Right lobe of liver (tissue), 4 donors: ENCODE results near the genes SIRT5 and RANBP9.

GRCh38 chr6:13261342-13262052 is 66.8 kb downstream of the TBC1D7 start:
- PRO-cap, 4 experiments, result no peak in any of the 4 experiments
- RAMPAGE, long total RNA, 2 experiments, result no peak in any of the 2 experiments

DNA sequence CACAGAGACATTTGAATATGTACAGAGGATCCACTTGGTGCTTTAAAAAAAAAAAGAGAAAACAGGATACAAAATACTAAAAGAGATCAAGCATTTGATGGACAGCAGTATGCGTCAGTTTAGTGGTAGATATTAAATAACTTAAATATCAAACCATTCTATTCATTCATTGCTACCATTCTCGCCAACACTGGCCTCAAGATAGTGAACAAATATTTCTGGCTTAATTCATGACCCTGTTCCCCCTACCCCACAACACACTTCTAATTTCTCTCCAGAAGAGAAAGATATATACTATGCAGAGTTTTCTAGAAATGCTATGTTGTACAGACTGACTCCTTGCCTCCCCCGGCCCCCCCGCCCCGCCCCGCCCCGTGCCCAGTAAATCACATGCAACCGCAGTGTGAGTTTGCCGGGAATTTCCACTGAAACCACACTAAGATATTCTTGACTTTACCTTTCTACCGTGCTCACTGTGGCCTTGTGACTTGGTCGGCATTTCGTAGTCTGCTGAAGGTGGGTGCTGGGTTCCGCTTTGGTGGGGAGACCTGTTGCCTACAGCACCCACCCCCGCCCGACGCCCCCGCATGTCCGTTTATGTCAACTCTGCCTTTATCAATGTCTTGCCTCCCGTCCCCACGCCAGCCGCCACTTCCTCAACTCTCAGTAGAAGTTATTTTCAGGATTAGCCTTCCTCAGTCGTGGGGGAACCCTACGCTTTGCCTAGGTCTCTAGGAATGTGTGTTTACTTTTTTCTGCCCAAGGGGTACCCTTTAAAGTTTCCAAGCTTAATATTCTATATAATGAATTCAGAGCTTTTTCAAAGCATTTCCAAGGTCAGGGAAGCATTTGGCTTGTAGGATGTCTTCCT is 54.6 kb downstream of the TBC1D7 start:
- PRO-cap, 4 experiments, result peak in 4 of 4 experiments; most common plus-strand start position 406 of the sequence (in 3); most common minus-strand start position 265 of the sequence (in 4)
- RAMPAGE, long total RNA, 2 experiments, result no peak in any of the 2 experiments

DNA sequence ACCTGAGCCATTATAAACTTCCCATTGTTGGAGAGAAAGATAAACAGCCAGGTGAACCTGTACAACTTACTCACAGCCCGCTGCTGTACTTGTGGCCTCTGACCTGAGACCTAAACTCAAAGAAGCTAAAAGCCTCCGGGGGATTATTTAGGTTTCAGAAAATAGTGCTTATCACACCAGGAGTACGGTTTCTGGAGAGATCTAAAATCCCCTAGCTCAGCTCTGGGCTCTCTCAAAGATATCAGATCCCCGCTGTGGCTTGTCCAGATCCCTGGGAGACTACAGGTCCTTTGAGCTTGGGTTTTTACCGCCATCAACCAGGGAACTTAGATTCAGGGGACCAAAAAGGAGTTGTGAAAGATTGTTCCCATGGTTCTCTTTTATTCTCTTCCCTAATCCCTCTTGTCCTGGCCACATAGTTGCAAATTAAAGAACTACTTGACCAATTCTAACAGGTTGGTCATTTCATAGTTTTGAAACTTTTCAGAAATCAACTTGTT is 53.8 kb downstream of the TBC1D7 start:
- PRO-cap, 4 experiments, result no peak in any of the 4 experiments
- RAMPAGE, long total RNA, 2 experiments, result no peak in any of the 2 experiments

DNA sequence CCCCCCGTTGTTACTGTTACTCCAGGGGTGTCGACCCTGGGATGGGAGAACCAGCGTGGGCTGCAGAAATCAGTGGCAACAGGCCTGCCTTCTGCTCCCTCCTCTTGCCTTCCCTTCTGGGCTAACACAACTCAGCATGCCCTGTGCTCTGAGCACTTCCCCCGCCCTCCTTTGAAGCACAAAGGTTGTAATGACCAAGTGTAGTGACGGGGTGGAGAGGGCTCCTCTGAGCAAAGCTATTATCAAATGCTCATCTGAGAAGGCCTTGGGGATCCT is 74.8 kb downstream of the GFOD1 start:
- PRO-cap, 4 experiments, result peak in 2 of 4 experiments; most common plus-strand start position 197 of the sequence (in 1); most common minus-strand start position 118 of the sequence (in 2)
- RAMPAGE, long total RNA, 2 experiments, result no peak in any of the 2 experiments

DNA sequence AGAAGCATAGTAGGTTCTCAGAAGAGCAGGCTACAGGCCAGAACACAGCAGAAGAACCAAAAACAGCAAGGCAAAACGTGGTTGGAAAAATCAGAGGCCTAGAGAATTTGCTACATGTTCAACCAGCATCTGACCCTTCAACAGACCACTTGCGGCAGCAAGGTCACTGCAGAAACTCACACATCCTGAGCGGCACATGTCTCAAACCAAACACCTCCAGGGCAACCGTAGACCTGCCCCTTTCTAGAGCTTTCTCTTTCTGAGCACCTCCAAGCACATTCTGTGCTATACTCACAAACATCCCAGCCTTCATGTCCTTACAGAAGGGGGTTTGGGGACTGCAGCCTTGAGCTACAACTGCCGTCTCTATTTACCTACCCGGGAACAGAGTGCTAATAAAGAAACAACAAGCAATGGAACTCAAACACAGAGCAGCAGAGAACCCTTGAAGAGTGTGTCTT is 52.6 kb downstream of the GFOD1 start:
- PRO-cap, 4 experiments, result no peak in any of the 4 experiments
- RAMPAGE, long total RNA, 2 experiments, result no peak in any of the 2 experiments

DNA sequence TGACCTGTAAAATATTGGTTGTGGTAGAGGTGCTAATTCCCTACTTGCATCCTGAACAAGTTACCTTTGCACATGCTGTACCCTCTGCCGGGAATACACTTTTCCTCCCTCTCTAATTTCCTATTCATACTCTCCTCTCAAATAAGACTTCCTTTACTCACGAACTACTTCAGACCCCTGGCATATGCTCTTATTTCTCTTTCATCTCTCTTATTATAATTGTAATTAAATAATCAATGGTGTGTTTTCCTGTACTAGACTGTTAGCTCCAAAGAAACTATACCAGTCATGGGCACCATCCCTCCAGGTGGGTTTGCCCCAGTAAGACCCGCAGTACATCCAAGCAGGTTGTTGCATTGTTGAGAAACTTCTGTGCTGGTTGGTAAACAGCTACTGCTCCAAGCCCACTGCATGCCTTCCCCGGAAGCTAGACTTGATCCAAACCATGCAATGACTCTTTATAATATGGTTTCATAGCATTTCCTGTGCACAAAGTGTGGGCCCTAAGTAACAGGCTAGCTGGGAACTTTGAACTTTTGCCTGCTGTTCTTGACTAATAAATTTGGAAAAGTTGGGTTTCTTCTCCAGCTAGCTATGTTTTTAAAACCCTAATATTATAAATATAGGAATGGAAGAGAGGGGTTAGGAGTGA is 52.0 kb downstream of the GFOD1 start:
- PRO-cap, 4 experiments, result no peak in any of the 4 experiments
- RAMPAGE, long total RNA, 2 experiments, result no peak in any of the 2 experiments

- PRO-cap, 4 experiments, result peak in 1 of 4 experiments; most common plus-strand start chr6:13455799 (in 1); most common minus-strand start chr6:13455643 (in 1)
- RAMPAGE, long total RNA, 2 experiments, result no peak in any of the 2 experiments
Observed at GRCh38 chr6:13455378-13456140, 31.8 kb downstream of the GFOD1 start.

DNA sequence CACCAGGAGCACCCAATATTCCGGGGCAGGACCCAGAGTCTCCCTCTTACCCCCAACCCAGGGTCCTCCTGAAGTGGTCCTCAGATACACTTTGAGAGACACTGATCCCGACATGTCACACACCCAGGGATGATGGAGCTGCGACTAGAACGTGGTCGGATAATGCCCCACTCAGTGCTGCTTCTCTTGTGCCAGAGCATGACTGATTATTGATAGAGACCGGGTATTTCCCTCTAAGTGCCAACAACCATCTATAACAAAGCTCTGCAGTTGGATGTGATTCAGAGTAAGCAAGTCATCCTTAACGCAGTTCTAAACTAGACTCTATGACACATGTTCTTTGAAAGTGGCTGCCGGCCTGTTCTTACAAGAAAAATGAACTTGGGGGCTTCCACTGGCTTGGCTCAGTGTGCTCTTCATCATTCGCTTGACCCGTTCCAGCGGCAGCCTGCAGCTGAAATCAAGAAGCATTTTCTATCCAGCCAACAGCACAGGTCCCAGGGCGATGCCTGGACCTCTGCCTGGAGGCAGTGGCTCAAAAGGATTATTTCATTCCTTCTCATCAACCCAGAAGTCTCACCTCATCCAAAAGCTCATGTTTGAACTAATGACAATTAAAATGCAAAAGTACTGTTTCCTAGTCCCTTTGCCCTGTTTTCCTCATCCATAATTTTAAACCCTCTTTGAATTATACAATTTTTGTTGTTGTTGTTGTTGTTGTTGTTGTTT is 29.8 kb downstream of the GFOD1 start:
- PRO-cap, 4 experiments, result peak in 1 of 4 experiments; most common plus-strand start position 284 of the sequence (in 1); most common minus-strand start position 211 of the sequence (in 1)
- RAMPAGE, long total RNA, 2 experiments, result no peak in any of the 2 experiments

GRCh38 chr6:13458934-13459340 is 28.5 kb downstream of the GFOD1 start:
- PRO-cap, 4 experiments, result peak in 4 of 4 experiments; most common plus-strand start chr6:13459126 (in 4)
- RAMPAGE, long total RNA, 2 experiments, result no peak in any of the 2 experiments

- PRO-cap, 4 experiments, result peak in 2 of 4 experiments; most common plus-strand start chr6:13480210 (in 1); most common minus-strand start chr6:13479951 (in 1)
- RAMPAGE, long total RNA, 2 experiments, result no peak in any of the 2 experiments
Observed at GRCh38 chr6:13479659-13480636, 7.5 kb downstream of the GFOD1 start.

DNA sequence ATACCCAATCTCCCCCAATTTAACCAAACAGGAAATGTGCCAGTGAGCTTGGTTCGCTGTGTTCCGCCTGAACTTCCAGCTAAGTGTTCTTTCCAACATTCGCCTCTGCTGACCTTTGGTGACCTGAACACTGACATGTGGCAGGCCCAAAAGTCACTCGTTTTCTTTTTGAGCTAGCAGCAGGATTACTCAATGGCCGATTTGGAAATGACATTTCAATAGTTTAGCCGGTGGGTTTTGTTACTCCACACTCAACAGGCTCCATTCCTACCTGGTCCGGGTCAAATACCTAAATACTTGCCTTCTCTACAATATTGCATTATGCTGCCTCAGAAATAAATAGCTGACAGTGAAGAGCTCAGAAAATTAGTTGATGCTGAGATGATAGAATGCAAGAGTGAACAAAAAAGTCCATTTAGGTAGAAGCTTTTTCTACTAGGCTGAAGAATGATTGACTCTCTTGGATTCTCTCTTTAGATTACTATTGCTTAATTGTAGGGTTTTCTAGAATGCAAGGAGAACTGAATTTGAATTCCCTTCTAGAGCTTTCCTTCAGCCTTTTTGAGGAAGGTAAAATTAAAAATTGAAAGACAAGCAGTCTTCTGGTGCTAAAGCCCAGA is 12.4 kb upstream of the SIRT5 start:
- PRO-cap, 4 experiments, result peak in 4 of 4 experiments; most common plus-strand start position 160 of the sequence (in 1); most common minus-strand start position 75 of the sequence (in 3)
- RAMPAGE, long total RNA, 2 experiments, result no peak in any of the 2 experiments

DNA sequence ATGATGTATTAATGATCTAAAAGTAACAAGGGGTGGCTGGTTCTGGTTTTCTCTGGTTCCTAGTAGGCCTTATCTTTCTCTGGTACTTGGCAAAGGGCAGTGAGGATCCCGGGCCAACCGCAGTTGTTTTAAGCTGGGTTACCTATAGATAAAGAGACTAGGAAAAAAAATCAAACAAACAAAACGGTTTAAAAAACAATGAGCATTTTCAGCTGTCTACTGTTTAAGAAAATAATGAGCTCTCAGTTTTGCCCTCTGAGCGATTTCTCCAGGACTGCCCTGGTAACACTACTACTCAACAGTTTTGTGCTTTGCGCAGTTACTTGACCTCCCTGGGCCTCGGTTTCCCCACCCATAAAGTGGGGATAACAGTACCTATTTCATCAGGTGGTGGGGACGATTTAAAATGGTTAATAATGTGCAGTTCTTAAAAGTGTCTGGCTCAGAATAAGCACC is 1.3 kb upstream of the SIRT5 start:
- PRO-cap, 4 experiments, result peak in 2 of 4 experiments; most common plus-strand start position 92 of the sequence (in 1)
- RAMPAGE, long total RNA, 2 experiments, result no peak in any of the 2 experiments

DNA sequence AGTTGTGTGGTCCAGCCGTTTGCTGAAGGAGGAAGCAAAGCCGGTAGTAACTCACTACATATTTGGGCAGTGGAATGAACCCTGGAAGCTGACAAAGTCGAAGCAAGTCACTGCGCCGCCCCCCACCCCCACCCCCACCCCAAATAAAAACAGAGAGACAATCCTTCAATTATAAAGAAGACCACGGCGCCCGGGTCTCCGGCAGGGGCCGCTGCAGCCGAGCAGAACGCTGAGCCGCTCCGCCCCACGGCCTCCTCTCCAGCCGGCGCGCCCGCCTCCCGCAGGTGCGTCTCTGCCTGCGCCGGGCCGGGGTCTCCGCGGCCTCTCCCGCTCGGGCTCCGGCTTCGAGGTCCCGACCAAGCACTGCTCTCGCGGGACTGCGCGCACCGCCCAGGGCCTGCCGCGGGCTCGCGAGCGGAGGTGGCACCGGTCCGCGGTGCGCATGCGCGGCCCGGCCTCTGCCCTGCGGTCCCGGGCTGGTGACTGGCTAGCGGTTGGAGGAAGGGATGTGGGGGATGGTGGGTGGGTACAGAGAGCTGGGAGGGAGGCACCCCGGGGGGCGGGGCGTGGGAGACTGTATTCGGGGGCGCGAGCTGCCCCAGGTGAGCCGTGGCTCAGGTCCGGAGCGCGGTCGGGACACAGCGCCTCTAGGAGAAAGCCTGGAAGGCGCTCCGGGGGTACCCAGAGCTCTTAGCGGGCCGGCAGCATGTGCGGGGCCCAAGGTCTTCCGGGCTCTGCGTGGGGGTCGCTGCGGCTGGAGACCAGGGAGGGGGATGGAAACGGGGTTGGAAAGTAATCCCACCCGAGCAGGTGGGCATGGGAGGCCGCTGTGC is at the start of gene SIRT5:
SIRT5 (plus strand) TSS at position 579 of the 833 bp plus-strand sequence.
- PRO-cap, 4 experiments, result peak in 4 of 4 experiments; most common plus-strand start position 579 of the sequence (in 4); most common minus-strand start position 365 of the sequence (in 4)
- RAMPAGE, long total RNA, 2 experiments, result start-site peak on the plus strand in 1 of 2 experiments, centred at position 609 of the sequence, 307 reads per replicate

DNA sequence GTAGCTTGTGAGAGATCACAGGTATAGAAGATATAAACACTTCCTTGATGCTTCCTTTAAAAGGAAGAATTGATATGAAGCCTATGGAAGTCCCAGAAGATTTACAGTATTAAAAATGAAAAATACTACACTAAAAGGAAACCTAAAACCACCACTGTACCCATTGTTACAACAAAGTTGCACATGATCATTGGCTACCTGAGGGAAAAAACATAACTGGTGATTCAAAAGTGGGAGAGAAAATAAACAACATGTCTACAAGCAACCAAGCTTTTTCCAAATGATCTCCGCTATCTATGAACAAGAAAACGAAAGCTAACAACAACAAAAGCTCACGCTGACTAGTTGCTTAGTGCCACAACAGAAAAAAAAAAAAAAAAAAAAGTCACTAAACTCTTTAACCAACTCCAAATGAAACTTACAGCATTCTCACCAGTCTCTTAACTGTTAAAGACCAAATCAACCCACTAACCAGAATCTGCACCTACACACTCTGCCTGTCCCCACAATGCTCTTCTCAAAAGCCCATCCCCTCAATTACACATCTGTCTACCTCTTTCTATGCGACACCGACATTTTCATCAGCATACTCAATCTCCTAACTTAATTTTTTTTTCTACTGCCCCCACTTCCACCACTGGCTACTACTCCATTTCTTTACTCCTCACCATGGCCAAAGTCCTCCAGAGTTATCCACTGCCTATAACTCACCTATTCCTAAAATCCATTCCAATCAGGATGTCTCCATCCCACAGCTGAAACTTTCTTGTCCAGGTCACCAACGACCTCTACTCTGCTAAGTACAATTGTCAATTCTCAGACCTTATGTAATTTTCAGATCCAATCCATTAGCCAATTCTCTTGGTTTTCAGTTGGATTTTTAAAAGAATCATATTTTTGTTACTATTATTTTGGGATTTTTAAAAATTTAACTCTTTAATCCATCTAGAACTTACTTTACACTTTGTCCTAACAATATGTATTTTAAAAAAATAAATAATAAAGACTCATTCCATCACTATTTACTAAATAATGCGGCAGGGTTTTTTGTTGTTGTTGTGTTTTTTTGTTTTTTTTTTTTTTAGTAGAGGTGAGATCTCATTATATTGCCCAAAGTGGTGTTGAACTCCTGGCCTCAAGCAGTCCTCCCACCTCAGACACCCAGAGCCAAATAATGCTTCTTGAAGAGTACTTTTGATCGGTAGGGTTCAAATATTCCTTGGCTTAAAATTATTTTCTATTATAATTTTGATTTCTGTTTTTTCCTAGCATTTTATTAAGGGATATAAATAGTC is 34.4 kb downstream of the NOL7 start:
- PRO-cap, 4 experiments, result no peak in any of the 4 experiments
- RAMPAGE, long total RNA, 2 experiments, result no peak in any of the 2 experiments

GRCh38 chr6:13711465-13712404 is at the start of gene RANBP9:
TSS of gene RANBP9 (minus strand) at chr6:13711835.
- PRO-cap, 4 experiments, result peak in 4 of 4 experiments; most common plus-strand start chr6:13711989 (in 4); most common minus-strand start chr6:13711835 (in 4)
- RAMPAGE, long total RNA, 2 experiments, result no peak in any of the 2 experiments

- PRO-cap, 4 experiments, result no peak in any of the 4 experiments
- RAMPAGE, long total RNA, 2 experiments, result no peak in any of the 2 experiments
Observed at GRCh38 chr6:14001205-14001704, 76.5 kb downstream of the RNF182 start.

GRCh38 chr6:14091553-14091875 is 26.1 kb upstream of the CD83 start:
- PRO-cap, 4 experiments, result peak in 3 of 4 experiments; most common plus-strand start chr6:14091698 (in 2)
- RAMPAGE, long total RNA, 2 experiments, result no peak in any of the 2 experiments

DNA sequence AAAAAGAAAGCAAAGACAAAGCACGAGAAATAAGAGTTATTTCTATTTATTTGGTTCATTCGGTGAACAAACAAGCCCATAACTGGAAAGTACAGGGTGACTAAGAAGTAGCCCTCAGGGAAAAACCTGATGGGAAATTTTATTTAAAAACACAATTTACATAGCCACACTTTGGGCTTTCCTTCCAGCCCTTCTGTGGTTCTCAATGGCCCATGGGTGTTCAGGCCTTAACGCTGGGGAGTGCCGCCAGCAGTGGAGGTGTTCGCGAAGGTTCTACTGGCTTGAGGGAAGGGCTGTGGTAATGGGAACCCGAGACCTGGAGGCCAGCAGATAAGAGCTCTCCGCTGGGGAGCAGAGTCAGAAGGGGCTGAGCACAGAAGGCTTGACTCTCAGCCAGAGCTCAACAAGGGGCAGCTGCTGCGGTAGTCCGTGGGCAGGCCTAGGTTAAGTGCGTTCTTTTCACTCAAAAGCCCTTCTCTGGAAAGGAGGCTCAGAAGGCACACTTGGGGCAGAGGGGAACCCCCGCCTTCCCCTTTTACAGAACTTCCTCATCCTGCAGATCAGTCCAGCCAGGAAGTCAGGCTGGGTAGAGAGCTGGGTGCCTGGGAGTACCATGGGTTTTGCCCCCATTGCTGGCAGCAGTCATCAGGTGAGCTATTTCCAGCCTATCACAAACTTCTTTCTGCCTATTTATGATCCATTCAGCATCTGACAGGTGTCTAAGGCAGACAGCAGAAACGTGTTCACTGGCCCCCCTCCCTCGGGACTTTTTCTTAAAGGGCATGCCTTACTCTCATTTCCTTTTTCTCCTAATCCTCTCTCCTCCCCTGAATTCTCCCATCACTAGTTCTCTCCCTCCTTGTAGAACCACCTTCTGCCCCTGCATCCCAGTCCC is 8.7 kb upstream of the CD83 start:
- PRO-cap, 4 experiments, result peak in 4 of 4 experiments; most common plus-strand start position 563 of the sequence (in 4); most common minus-strand start position 479 of the sequence (in 4)
- RAMPAGE, long total RNA, 2 experiments, result no peak in any of the 2 experiments

- PRO-cap, 4 experiments, result no peak in any of the 4 experiments
- RAMPAGE, long total RNA, 2 experiments, result no peak in any of the 2 experiments
Observed at GRCh38 chr6:14132267-14132702, 14.7 kb downstream of the CD83 start.

- PRO-cap, 4 experiments, result no peak in any of the 4 experiments
- RAMPAGE, long total RNA, 2 experiments, result no peak in any of the 2 experiments
Observed at GRCh38 chr6:14133703-14134223, 16.2 kb downstream of the CD83 start.